T47D (cell line): ENCODE measurements around the gene NPIPA3.

GRCh38 chr16:14246591-14247604 is 175.8 kb downstream of the MRTFB start:
- RRBS: 90% methylated on average over 1 of the region's 22 CpGs

GRCh38 chr16:14301184-14301805 is 230.2 kb downstream of the MRTFB start:
- RRBS: 2% methylated on average over 6 of the region's 16 CpGs

DNA sequence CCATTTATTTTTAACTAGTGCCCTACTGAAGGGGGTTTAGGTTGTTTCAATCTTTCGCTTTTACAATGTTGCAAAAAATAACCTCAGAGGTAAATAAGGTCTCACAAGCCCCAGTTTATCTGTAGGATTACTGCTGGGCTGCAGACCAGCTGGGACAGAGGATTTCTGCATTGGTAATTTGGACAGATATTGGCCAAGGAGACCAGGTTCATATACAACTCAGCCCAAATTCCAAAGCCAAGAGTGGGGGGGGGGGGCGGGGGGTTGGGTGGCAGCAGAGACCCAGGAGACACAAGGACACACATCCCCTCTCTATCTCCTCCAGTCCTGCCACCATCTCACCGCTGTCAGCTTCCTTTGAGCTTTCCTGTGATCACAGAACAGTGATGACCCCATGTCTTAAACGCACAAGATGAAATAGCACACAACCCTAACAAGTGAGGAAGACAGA is 274.9 kb downstream of the PARN start:
- RRBS: no CpG with 5 or more reads among the region's 4 CpGs

- RRBS: no CpG with 5 or more reads among the region's 5 CpGs
These were observed 139.7 kb downstream of the PARN start for GRCh38 chr16:14490193-14490851.

DNA sequence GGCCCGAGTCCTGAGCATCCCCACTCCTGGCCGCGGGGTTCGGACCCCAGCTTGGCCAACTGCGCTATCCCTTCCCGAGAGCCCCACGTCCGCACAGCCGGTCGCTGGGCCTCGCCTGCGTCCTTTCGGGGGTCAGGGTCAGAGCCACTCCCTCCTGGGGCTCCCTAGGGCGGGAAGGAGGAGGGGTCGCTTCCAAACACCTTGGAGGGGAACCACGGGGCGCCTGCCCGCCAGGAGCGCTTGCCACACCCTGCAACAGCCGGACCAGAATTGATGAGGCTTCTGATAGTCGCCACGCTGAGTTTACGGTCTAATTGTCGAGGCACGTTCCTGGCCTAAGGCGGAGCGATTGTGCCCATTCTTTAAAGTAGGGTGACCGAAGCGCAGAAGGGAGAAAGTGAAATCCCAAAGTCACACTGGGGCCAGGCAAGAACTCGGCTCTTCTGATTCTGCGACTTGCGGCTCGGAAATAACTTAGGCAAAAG is 453 bp downstream of the BFAR start:
- RRBS: no CpG with 5 or more reads among the region's 33 CpGs

- RRBS: no CpG with 5 or more reads among the region's 10 CpGs
These were observed 7.8 kb downstream of the BFAR start for GRCh38 chr16:14640567-14641018.

GRCh38 chr16:14703083-14703590 is at the start of gene NPIPA3:
TSS of gene NPIPA3 (plus strand) at chr16:14703411.
- RRBS: no CpG with 5 or more reads among the region's 48 CpGs

GRCh38 chr16:15041149-15042178 is 14.4 kb downstream of the NTAN1 start:
- RRBS: no CpG with 5 or more reads among the region's 19 CpGs

GRCh38 chr16:15060409-15061684 is 5.0 kb upstream of the NTAN1 start:
- RRBS: no CpG with 5 or more reads among the region's 12 CpGs

DNA sequence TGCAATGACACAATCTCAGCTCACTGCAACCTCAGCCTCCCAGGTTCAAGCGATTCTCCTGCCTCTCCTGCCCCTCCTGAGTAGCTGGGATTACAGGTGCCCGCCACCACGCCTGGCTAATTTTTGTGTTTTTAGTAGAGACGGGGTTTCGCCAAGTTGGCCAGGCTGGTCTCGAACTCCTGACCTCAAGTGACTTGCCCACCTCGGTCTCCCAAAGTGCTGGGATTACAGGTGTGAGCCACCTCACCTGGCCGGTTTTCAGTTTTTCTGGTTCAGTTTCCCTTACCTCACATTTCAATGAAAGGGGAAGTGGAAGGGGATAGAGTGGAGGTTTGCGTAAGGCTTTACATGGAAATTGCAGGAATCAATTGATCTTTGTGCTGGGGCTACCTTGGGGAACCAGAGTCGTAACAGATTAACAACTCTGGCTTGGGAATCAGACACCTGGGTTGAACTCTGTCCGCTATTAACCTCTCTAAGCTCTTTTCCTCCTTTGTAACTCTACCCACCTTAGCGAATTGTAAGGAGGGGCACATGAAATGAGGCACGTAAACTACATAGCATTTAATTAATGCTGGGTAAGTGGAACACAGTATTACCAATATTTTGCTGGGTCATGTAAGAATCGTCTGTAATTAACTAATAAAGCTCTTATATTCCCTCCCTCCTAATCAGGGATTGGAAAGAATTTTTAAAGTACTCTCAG is 3.2 kb downstream of the MPV17L start:
- RRBS: no CpG with 5 or more reads among the region's 14 CpGs

- RRBS: no CpG with 5 or more reads among the region's 29 CpGs
These were observed 67.9 kb downstream of the BMERB1 start for GRCh38 chr16:15501988-15502900.

- RRBS: no CpG with 5 or more reads among the region's 7 CpGs
These were observed 80.8 kb downstream of the BMERB1 start for GRCh38 chr16:15515260-15515602.

GRCh38 chr16:15592082-15592702 is 50.8 kb downstream of the MARF1 start:
- RRBS: no CpG with 5 or more reads among the region's 19 CpGs

GRCh38 chr16:15605983-15606722 is 36.8 kb downstream of the MARF1 start:
- RRBS: no CpG with 5 or more reads among the region's 11 CpGs

- RRBS: no CpG with 5 or more reads among the region's 10 CpGs
These were observed 1.4 kb upstream of the MARF1 start for GRCh38 chr16:15644256-15644759.

DNA sequence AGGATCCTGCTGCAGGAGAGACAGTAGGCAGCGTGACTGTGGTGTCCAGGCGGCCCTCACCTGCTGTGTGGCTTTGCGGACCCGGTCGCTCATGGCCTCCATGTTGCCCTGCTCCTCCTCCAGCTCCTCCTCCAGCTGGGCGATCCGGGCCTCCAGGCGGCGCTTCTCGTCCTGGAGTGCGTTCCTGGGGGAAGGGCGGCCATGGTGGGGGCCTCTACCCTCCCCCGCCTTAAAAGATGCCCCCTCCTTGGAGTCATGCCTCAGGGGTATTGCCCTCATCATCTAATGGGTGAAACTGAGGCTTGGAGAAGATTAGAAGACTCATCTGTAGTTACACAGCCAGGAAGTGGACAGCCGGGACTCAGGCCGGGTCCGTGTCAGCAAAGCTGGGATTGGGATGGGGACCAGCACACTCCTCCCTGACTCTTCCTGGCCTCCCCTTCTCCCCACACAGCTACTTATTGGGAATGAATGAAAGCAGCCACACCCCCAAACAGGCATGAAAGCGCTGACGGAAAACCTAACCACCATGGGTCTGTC is 68.3 kb downstream of the NDE1 start:
- RRBS: 96% methylated on average over 4 of the region's 18 CpGs

DNA sequence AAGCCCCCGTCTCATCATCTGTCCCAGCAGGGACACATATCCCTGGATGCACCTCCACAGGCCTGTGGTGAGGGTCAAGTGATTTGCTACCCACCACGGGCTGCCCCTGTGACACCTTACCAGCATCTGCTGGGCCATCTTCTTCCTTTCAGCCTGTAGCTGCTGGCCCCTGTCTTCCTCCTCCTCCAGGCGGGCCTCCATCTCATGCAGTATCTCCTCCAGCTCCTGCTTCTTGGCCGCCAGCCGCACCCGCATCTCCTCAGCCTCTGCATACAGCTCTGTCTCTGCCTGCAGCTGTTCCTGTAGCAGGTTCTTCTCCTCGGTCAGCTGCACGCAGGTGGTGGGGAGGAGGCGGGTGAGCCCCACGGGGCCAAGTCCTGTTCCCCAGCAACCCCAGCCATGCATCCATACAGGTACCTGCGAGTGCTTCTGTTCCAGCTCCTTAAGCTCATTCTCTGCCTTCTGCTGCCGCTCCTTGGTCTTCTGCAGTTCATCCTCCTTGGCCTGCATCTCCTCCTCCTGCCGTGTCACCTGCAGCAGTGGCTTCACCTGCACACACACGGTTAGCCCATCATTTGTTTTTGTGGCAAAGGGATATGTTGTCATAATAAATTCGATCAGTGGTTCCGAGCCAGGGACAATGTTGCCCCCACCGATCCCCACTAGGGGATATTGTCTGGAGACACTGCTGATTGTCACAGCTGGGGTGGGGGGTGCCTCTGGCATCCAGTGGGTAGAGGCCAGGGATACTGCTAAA is 91.5 kb downstream of the NDE1 start:
- RRBS: no CpG with 5 or more reads among the region's 17 CpGs

DNA sequence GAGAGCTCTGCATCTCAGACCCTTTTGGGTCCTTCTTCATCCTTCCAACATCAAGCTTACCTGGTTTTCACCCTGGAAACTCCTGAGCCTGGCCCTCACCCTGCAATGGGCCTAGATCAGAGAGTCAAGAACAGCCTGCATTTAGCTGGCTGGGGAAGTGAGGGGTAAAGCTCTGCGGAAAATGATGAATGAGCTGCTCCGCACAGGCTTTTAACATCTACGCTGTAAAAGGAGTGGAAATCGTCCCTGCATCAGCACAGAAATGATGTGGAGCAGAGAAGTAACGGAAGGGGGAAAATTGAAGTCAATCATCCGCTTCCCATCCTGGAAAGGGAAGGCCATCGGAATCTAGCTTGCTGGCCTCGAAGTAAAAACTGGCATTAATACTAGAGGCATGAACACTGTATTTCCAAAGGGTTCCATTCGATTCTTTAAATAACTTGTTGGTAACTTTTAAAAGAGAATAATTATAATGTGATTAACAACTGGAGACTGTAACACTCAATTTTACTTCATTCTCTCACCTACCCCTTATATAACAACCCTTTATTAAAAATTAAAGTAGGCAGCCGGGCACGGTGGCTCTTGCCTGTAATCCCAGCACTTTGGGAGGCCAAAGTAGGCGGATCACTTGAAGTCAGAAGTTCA is 2.6 kb upstream of the MYH11 start:
- RRBS: no CpG with 5 or more reads among the region's 12 CpGs

- RRBS: no CpG with 5 or more reads among the region's 9 CpGs
These were observed 25.7 kb downstream of the ABCC1 start for GRCh38 chr16:15975064-15975633.

DNA sequence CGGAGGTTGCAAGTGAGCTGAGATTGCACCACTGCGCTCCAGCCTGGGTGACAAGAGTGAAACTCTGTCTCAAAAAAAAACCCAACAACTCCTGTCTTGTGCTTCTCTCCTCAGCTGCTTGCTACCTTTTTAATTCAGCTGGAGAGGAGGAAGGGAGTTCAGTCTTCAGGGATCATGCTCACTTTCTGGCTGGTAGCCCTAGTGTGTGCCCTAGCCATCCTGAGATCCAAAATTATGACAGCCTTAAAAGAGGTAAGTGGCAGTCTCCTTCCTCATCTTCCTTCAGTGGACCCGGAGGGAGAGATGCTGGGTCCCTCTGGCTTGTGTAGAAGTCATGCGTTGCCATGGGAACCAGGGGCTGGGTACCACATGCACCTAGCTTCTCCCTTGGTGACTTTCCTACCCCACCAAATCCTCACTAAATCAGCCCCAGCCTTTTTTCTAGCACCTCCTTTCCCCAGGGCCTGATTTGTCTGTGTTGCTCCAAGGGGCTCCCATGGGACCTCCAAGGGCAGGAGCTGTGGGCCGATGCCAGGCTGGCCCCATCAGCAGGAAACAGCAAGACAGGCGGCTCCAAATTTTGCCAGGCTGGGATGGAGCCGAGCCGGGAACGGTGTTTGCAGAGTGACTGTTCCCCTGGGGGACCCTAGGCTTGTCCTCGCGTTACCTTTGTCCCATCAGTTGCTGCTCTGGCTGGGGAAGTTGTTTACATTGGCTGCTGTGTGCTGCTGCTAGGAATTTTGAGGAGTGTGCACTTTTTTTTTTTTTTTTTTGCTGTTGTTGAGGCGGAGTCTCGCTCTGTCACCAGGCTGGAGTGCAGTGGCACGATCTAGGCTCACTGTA is 65.2 kb downstream of the ABCC1 start:
- RRBS: no CpG with 5 or more reads among the region's 14 CpGs